Left lung (tissue), 1 donor: ENCODE data around the gene KLF3.

DNA sequence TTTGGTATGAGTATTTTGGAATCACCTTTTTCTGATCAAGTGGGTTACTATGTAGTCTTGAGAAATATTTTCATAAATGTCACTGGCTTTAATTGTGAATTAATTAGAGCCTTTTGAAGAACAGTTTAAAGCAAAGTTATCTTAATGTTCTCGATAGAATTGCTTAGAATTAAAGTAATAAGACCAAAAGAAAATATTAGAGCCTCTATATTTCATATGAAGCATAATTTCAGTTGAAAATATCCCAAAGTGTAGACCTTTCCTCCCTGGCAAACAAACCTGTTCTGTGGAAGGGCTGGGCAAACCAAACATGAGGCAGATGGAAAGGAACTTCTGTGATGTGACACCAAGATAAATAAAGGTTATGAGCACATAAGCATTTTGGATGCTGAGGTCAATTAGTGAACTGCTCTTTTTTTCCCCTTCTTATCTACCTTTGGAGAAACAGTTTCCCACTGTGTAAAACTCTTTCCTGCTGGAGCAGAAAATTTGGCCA lies 109.7 kb upstream of the STIM2 start:
- PRO-cap = no peak

DNA sequence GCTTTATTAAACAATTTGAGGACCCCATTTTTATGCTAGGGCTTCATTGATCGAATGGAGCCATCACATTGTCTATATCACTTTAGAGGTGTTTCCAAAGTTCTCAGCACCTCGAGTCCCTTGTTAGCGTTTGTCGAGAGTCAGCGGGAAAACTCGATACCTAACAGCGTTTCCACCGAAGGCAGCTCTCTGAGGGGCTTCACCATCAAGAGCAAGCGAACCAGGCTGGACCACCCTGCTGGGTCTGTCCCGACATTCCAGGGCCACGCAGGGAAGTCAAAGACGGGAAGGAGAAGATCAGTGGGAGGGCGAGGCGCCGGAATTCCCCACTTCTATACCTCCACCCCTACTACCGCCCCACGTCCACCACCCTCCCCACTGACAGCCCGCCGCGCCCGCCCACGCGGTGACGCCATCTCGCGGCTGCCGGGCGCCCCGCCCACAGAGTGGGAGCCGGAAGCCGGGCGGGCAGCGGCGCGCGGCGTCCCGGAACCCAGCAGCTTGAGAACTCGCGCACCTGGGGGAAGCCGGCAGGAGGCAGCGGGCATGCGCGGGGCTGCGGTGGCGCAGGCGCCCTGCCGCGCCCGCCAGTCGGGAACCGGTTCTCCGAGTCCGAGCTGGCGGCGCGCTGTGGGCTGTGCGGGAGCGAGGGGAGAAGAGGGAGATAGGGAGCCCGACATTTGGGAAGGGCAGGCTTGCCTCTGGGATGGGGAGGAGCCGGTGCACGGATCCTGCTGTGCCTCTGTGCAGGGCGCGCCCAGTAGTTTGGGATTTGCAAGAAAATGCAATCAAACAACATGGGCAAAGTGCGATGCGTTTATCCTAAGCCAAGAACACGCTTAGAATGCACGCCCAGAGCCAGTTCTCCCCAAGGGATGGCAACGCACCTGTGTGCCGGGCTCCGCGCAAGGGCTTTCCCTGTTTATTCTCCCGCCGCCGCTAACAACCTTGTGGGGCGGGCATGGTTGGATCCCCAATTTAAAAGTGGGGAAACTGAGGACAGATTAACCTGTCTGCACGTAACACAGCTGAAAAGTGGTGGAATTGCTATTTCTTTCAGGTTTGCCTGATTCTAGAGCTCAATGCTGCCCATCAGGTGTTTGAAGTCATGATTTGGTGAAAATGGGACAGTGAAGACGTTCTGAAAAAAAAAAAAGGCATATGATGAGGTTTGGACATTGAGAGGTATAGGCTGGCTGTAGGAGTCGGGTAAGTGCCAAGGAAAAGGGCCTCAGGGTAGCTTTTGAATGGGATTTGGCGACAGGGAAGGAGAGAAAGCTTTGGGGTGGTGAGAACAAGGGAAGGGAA lies 3.0 kb upstream of the STIM2 start:
- PRO-cap = bidirectional peak, plus-strand start at position 590 of the sequence, minus-strand start at position 278 of the sequence

DNA sequence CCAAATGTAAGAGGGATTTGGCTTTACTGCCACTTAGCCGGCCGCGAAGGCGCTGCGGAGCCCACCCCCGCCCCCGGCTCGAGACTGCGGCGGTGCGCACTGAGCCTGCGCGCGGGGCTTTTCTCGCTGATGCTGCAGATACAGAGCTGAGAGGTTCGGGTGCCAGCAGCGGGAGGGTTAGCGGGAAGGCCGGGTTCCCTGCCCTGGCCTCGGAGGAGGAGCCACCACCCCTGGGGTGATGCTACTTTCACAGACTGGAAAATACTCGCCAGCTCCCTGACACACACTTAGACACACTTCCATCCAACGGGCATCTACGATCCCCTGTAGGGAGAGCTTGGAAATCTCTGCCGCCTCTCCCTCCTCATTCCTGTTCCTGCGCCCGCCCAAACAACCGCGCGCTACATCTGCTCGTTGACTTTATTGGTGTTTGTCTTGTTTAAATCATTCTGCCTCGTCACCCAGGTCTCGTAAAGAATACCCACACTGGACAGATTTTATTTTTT lies 2.1 kb upstream of the PCDH7 start:
- PRO-cap = no peak

DNA sequence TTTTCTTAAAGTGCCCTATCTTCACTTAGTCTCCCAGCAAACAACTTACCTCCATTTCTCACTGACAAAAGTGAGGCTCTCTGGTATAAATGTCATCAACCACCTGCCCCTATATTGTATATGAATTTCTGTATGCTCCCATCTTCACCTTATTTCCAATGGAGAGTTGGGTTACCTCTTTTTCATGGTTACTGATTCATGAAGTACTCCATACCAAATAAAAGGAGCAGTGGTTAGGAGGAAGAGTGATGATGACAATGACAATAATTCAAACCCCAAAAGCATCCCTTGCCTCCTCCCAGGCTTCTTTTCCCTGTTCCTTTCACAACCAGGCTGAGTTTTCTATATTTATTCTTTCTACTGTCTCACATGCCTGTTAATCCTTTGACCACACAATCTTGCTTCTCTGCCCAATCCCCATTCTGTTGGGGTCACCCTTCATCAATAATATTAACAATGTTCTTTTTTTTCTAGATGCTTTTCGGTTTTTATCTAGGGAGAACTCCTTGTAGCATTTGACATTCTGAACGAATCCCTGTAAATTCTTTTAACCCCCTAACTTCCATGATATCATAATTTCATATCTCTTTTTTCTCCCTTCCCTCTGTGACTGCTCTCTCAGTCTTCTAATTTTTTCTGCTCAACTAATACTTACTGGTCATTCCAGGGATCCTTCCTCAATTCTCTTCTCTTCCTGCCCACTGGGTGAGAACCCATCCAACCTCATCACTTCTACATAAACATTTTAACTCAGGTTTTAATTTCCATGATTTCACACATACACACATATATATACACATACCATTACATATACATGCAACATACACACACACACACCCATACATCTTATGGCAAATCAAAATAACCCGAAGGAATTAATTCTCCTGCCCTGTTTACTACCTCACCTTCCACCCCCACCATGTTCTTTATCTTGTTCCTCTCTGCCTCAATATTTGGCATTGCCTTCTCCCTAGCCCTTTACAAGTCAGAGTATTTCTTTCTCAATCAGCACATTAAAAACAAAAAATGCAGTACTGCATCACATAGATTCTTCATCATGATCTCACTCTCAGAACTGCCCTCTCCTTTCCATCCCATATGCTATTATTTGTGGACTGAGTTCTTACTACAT lies 114.9 kb downstream of the ARAP2 start:
- PRO-cap = no peak

DNA sequence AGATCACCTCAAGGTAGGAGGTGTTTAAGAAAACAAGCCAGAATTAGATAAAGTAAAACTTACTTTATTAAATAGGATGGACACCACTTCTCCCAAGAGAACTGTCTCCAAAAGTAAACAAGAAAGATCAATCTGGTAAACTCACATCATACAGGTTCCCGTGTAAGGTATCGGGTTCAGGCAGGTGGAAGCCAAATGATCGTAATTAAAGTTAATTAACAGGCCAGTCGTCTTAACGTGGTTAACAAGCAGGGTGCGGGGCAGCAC lies 835 bp downstream of the ARAP2 start:
- PRO-cap = no peak

GRCh38 chr4:36255404-36256219 lies 11.3 kb upstream of the ARAP2 start:
- PRO-cap = no peak

GRCh38 chr4:37441684-37442126 lies 12.0 kb upstream of the C4orf19 start:
- PRO-cap = no peak

DNA sequence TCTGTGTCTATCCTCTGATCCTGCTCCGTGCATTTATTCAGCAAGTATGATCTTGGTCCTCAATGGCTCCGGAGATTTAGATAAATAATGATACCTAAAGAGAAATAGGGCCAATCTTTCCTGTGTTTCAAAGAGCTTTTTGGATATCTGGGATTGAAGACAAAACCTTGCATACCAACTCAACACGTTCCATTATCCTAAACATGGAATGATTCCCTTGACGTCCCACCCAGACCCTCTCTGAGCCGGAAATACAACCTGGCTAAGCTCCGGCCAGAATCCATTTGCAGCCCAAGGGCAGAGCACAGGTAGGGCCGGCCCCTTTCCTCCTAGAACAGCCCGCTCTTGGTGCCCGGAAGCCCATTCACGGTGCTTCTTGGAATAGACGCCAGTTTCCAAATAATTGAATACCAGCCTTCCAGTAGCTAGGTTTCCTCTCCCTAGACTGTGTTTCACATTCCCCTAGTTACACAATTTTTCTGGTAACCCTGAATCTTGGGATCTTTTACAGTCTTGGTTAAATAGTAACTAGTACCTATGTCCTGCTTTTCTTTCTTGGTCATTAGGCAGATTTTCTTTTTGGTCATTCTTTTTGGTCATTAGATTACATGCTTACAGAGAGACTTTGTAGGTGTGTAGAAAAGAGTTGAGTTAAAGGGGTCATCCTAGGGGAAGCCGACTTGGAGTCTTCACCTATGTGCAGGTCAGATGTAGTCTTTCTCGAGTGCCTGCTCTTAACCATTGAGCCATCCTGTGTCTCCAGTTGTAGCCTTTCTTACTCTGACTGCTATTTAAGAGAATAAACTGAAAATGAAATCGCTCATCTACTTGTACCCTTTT lies 2.0 kb downstream of the C4orf19 start:
- PRO-cap = unidirectional peak, minus-strand start at position 286 of the sequence

DNA sequence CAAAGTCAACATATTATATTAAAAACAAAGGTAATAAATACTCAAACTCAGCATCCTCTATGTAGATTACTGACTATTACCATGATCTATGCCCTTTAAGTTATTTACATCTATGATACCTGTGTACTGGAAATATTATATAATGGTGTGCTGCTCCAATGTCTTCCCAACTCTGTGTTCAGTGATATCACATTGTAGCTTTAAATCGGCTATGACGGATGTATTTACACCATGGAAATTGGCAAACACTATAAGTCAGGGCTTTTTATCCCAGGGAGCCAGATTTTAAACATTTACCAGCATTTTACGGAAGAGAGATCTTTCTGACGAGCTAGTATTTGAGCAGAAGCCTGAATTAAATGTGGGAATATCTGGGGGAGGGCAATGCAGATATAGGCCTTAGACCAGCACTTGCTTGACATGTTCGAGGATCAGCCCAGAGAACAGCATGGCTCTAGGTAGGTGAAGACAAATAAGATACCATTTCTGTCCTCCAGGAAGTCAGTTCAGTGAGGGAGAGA lies 7.7 kb upstream of the PGM2 start:
- PRO-cap = no peak

DNA sequence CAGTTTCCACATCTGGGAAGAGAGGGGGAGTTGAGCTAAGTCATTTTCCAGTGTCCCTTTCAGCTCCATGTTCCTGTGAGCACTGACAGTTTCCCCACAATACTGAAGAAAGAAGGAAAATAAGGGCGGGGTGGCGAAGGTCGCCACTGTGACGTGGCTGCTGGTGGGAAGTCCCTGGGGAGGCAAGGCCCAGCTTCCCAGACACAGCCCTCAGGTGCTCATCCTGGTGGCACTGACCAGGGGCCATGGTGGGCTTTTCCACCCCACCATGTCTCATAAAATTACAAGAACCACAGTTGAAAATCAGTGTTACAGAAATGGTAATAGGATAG lies 121.9 kb downstream of the PTTG2 start:
- PRO-cap = no peak

DNA sequence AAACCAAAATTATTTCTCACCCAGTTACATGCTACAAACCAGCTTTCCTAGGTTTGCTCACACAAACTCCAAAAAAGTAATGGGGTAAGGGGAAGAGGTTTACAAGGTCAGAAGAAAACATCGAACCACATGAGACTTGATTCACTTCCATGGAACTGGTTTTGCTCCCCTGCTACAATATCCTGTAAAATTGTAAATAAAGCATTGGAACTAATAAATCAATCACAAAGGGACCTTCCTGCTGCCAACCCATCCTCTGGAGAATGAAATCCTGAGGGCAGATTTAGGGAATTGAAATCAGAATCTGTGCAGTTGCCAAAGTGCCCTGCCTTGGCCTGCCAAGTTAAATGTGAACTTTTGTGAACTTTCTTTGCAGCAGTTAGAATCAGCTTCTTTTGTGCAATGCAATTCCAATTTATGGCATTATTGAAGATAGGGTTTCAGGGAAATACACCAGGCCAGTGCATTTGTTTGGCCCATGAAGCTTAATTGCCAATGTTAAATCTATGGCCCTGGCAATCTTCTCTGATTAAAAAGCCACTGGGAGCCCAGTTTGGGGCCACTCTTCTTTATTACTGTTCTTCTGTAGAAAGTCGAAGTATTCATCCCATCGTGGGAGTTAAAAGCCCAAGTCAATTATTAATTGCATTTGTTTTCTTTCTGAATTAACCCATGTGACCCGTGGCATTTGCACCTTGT lies 263.1 kb downstream of the PTTG2 start:
- PRO-cap = no peak

- PRO-cap = no peak
These were observed 335.1 kb upstream of the KLF3 start for GRCh38 chr4:38328906-38329247.

DNA sequence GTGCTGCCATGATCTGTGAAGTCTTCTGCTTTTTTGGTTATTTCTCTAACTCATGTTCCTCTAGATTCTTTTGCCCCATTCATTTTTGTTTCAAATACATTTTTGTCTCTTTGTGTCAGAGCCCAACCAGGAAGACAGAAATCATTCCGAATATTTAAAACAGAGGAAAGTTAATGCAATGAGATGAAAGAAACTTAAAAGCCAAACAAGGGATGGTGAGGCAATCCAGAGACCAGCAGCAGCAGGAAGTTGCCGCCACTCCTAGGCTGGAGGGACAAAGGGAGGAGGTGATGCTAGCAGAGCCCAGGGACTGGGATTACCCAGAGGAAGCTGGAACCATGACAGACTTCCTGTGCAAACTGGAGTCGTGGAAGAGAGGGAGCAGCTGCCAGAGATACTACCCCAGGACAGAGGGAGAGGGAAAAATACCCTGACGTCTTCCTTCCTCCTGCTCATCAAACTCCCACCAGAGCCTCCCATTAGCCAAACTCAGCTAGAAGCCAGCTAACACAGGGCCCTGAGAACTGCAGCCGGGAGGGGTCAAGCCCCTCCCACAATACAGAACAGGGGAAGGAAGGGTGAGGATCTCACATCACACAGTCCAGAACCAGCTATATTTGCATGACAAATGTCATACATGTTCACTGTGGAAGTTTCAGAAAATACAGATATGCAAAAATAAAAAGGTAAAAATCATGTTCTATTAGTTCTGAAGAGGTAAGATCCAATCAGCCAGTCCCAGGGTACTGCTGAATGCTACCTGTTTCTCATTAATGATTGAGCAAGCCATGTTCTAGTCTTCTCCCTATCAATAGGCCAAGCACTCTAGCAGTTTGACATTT lies 101.2 kb upstream of the KLF3 start:
- PRO-cap = no peak

DNA sequence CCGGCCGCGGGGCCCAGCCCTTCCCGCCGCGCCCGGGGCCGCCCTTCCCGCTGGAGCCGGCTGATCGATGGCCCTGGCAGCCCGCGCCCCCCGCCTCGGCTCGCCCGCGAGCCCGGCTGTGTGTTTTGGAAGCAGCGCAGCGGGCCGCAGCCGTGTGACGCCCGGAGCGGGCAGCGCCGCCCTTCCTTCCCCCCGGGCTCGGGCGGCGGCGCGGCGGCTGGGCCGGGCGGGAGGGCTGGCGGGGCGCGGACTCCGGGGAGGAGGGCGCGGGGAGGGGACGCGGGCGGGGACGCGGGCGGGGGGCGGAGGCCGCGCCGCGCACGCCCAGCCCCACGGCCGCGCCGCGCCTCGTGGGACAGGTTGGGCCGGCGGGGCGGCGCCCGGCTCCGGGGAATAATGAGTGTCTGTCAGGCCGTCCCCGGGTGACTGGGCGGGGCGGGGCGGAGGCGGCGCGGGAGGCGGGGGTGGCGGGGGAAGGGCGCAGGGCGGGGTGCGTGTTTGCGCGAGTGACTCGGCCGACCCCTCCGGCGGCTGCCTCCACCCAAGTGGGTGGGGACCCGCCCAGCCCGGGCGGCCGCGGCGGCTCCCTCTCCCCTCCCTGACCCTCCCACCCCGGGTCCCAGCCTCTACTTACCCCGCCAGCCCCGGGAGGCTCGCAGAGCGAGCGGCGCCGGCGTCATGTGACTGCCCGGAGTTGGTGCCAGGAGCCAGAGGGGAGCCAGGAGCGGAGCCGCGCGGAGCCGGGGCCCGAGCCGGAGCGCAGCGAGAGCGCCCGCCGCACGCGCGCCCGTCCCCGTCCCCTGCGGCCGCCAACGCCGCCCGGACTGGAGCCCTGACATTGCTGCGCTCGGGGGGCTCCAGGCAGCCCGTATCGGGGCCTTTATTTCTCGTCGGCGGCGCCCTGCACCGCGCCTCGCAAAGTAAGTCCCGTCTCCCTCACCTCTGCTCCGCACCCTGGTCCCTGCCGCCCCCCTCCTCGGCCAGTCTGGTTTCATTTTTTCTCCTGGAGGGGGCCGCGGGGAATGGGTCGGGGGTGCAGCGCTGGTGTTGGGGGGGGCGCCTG lies at the start of gene KLF3:
Gene KLF3 (plus strand): TSS at position 658 of the 1,063 bp plus-strand sequence.
- PRO-cap = bidirectional peak, plus-strand start at position 710 of the sequence, minus-strand start at position 184 of the sequence

DNA sequence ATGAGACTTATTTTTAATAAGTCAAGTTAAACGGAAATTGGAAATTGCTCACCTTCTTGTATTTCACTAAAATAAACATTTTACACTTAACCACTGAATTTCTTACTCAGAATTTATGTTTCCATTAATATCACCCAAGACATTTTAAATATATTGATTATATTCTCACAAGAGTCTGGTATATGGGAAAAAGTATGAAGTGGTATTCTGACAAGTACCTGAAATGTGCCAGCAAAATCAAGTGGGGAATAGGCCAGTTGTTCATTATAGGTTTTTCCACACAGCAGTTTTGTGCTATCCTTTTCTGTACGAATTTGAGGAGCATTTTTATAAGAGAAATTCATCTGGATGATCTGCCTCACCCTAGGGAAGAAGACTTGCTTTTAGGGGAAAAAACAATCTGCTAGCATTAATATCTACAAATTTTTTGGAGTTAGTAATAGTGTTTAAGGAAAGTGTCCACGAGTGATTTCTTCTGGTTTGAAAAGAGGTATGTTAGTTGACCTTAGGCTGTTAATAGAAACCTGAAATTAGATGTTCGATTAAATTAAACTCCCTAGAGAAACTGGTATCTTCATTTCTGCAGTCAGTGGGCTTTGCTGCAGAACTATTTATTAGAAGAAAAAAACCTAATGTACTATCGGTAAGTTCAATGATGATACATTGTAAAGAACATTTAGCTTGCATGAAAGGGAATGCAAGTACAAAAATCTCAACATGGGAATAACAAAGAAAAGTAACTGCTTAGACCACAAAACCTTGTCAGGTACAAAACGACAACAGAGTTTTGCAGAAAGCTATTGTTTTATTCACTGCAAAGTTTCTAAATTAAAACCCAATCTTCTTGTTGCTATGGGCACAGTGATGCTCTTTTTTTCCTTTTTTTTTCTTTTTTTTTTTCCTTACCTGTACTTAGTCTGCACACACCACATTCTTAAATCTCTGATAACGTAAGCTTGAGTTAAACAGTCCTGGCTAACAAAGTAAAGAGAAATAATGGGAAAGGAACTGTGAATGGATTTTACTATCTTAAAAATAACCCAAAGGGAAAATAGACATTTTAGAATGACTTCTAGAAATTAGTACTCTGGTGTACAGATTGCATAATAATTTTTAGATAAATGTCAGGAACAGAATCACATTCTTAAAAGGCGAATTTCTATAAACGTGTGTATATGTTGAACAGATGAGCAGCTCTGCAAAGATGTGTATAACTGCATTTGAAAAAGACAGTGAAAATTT lies 1.9 kb downstream of the KLF3 start:
- PRO-cap = no peak

GRCh38 chr4:38688380-38689047 lies 24.5 kb downstream of the KLF3 start:
- PRO-cap = no peak

DNA sequence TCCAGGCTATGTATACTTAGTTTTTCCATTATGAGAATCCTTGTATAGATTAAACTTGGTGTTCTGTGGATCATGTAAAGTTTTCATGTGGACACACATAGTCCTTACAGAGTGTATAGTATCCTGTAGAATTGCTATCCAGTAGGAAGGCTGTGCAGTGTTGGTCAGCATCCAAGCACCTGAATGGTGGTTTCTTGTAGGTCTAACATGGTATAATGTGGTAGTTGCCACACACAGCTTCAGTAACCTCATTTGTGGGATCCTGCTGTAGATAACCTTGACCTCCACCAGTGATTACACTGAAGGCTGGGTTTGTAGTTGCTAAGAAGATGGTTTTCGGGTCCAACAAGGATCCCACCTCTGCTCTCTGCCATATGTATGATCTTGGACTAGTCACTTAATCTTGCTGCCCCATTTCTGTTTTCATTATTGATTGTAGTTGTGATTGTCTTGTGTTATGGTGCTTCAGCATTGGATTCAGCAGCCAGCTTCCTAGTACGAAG lies 26.2 kb downstream of the KLF3 start:
- PRO-cap = no peak

DNA sequence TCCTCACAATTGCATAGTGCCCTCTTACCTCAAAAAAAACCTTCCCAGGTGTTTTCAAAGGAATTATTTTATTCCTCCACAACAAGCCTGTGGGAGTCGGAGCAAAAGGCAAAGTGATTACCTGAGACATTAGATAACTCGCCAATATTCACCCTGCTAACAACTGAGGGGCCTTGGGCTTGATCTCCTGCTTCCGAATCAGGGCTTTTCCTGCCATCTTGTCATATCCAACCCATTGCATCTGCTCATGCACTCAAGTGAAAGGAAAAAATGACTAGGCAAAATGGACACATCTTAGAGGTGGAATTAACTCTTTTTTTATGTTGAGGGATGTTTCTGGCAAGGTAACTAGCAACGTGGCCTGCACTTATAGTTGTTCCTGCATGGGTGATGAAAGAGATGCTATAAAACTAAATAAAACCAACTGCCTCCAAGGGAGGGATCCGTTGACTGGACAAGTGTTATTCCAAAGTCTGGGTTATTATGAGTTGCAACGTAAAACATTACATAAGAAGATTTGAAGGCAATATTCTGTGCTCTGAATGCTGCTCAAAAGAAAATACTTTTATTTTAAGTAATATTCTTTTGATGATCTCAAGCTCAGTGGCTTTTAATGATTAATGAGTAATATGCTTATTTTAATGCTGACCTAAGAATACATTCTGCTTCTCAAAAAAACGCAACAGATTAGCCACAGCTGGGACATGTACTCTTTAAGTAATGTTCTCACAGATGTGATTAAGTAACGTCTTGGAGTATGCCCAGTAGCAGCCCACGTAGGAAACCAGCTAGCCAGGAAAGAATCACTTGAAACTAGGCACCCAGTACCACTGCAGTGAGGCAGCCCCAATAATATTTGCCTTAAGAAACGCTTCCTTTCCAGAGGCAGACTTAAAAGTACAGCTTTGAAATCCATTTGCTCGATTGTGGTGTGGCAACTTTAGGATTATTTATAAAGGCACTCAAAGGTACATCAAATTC lies 27.4 kb downstream of the KLF3 start:
- PRO-cap = no peak

GRCh38 chr4:38695289-38696218 lies 31.6 kb downstream of the KLF3 start:
- PRO-cap = no peak

DNA sequence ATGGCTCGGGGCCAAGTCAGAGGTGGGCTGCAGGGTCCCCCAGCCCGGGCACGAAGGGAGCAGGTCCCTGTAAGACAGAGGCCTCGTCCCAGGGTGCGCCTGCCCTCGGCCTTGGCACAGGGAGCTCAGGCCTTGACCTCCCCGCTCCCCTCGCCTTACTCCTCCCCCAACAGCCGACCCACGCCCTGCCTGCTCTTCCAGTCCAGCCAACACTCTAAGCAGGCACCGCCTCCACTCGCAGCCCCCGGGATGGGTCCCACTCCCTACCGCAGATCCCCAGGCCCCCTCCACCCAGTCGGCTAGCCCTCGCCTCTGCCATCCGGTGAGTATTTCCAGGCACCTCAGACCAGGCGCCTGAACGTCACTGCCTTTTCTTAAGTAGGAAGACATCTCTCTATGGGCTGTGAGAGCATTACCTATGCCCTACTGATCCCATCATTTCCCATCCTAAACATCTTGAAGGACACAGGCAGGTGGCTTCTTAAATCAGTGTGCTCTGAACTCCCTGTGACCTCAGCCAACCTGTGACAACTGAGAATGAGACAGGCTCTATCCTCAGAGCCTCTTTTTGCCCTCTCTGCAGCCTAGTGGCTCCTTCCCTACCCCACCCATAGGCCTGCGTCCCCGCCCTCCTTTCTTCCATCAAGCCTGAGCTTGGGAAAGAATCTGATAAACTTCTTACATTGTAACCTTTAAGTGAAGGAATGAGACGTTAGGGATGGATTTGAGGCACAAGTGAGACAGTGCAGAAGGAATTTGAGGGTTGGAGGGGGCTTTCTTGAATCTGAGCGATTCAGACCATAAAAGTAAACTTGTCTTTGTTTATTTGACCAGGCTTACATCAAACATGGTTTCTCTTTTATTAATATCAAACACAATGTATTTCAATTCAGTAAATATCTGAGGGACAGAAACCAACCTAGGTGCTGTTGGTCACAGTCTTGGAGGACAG lies 895 bp downstream of the FAM114A1 start:
- PRO-cap = no peak